Suprapubic skin (tissue), 4 donors: Measurements from ENCODE around the genes ZNF76, FANCE and SLC26A8.

DNA sequence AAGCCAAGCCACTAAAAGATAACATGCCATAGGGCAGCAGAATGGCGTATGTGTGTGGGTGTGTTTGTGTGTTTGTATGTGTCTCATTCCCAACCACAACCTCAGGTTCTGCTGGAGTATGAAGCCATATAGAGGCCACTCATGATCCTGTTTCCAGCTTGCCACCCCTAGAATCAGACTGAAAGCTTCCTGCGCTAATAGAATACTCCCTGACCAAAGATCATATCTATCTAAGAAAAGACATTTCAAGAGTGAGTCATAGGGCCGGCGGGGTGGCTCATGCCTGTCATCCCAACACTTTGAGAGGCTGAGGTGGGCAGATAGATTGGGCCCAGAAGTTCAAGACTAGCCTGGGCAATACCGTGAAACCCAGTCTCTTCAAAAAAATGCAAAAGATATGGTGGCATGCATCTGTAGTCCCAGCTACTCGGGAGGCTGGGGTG lies 11.9 kb upstream of the SNRPC start:
- PRO-cap = no peak
- RAMPAGE, long total RNA, 4 experiments = no peak in any of the 4 experiments

- PRO-cap = no peak
- RAMPAGE, long total RNA, 4 experiments = no peak in any of the 4 experiments
Observed at GRCh38 chr6:34777108-34777517, 14.8 kb upstream of the BLTP3A start.

- PRO-cap = no peak
- RAMPAGE, long total RNA, 4 experiments = no peak in any of the 4 experiments
Observed at GRCh38 chr6:35014253-35014941, 125.3 kb downstream of the ANKS1A start.

DNA sequence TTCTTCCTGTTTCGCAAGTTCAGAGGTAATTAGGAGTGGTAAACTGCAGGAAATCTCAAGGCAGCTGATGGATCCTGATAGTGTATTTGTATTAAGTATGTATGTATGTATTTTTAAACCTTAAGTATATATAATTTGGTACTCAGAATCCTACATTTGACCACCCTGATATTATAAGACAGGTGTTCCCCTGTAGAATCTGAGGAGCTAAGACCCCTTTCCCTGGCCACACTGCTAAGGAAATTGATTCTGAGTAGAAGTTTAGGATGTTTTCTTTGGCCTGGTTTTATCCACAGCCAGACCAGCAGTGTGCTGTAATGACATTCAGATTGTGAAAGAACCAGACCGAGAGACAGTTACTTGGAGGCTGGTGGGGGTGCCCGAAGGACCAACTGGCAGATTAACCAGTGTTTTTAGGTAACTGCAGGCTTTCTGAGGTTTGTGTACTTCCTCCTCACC lies 94.0 kb downstream of the TCP11 start:
- PRO-cap = no peak
- RAMPAGE, long total RNA, 4 experiments = no peak in any of the 4 experiments

- PRO-cap = bidirectional peak, plus-strand start at chr6:35259761, minus-strand start at chr6:35259437
- RAMPAGE, long total RNA, 4 experiments = start-site peak on the plus strand in 3 of 4 experiments, at chr6:35259468-35259790 at its widest, 19 to 28 reads per replicate; start-site peak on the minus strand in 2 of 4 experiments, at chr6:35259373-35259462 at its widest, 10 to 12 reads per replicate
Observed at GRCh38 chr6:35258813-35259878, at the start of gene ZNF76. ZNF76 (plus strand) TSS chr6:35259735.

GRCh38 chr6:35280804-35281345 lies 16.7 kb upstream of the DEF6 start:
- PRO-cap = no peak
- RAMPAGE, long total RNA, 4 experiments = start-site peak on the plus strand in 1 of 4 experiments, at chr6:35281105-35281175 at its widest, 23 reads per replicate

- PRO-cap = no peak
- RAMPAGE, long total RNA, 4 experiments = no peak in any of the 4 experiments
Observed at GRCh38 chr6:35299491-35300110, 2.0 kb downstream of the DEF6 start.

DNA sequence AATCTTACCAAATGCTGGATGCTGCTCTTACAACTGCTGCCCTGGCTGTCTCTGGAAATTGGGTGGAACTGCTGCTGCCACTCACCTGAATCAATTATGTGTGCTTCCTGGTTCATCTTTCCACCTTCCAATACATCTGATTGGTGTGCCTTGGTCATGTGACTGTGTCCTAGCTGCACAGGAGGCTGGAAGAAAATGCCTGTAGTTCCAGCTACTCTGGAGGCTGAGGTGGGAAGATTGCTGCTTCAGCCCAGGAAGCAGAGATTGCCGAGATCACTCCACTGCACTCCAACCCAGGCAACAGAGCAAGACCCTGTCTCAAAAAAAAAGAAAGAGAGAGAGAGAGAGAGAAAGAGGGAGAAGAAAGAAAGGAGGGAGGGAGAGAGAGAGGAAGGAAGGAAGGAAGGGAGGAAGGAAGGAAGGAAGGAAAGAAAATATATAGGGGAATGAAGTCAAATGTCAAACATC lies 14.2 kb upstream of the PPARD start:
- PRO-cap = no peak
- RAMPAGE, long total RNA, 4 experiments = start-site peak on the plus strand in 1 of 4 experiments, centred at position 198 of the sequence, 15 reads per replicate

- PRO-cap = no peak
- RAMPAGE, long total RNA, 4 experiments = no peak in any of the 4 experiments
Observed at GRCh38 chr6:35332240-35332398, 10.2 kb upstream of the PPARD start.

- PRO-cap = no peak
- RAMPAGE, long total RNA, 4 experiments = no peak in any of the 4 experiments
Observed at GRCh38 chr6:35332399-35332778, 10.0 kb upstream of the PPARD start.

DNA sequence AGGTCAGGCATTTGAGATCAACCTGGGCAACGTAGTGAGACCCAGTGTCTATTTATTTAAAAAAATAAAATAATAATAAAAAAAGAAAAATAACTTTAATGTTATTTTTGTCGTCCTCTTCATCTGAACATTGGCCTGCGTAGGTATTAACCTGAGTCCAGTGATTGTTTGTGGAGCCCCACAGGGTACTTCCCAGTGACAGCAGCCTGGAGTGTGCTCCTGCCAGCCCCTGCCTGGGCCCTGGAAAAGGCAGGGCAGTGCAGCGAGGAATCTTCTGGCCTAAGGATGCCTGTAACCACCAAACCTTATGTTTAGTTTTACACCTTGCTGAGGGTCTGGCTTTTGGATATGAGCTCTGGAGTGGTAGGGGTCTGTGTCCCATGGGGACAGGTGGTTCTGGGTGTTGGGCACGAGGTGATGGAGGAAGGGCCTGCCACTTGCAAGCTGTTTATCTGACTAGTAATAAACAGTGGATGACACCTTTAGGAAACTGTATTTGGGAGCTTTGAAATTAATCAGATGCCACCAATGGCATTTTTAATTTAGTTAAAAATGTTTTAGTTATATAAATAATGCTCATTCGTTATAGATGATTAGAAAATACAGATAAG lies 19.2 kb downstream of the PPARD start:
- PRO-cap = no peak
- RAMPAGE, long total RNA, 4 experiments = no peak in any of the 4 experiments

DNA sequence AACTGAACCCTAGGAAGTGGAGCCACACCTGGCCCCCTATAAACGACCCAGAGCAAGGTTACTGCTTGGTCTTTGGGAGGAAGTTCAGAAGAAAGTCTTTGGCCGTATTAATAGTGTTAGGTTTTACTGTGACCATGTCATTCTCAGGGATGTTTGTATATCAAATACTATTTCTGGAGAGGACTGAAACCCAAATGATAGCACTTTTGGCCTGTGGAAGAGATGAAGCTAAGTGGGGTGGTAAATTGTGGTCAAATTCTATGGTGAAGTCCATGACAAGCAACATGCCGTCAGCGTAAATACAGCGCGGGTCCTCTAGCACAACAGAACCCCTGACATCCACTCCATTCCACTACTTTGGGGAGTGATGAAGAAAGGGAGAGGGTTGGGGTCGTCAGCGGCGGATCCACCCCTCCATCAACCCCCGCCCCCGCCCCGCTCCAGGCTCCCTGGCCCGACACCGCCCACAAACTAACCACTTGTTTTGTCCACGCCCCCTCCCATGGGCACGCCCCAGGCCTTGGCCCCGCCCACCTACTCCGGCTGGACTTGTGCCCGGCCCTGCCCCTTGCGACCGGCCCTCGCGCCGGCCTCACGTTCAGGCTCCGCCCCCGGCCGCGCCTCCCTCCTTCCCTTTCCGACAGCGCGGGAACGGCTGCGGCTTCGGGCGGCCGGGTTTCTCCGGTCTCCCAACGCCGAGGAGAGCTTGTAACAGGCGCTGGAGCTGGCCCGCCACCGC lies at the start of gene FANCE:
Gene FANCE, plus strand, starts transcription at position 628 of the 739 bp plus-strand sequence.
- PRO-cap = bidirectional peak, plus-strand start at position 663 of the sequence, minus-strand start at position 447 of the sequence
- RAMPAGE, long total RNA, 4 experiments = no peak in any of the 4 experiments

- PRO-cap = no peak
- RAMPAGE, long total RNA, 4 experiments = no peak in any of the 4 experiments
Observed at GRCh38 chr6:35484483-35485369, 12.2 kb downstream of the TEAD3 start.

DNA sequence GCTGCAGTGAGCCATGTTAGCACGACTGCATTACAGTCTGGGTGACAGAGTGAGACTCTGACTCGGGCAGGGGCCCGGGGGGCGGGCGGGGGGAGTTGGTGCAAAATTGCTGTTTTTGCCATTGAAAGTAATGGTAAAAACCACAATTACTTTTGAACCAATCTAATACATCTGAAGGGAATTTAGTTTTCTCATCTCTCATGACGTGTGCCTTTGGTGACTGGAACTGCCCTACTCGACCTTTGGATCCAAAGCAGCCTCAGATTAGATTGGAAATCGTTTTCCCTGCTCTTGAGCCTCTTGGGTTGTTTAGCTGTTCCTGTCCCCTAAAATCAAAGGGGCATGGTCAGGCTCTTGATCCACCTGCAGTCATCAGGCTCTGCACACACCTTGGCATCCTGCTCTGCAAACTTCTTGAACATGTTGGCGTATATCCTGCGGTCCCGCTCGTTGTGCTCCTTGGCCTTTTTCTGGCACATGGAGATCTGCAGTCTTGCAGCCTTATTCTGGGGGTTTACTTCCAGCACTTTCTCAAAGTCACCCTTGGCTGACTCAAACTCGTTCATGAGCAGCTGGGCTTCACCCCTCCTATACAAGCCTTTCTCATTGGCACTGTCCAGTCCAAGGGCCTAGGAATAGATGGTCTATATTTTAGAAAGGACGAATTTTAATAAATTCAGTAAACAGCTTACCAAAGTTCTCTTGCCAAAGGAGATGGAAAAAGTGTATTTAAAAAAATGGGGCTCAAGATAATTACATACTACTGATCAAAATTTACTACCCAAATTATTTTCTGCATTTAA lies 64.1 kb upstream of the TULP1 start:
- PRO-cap = no peak
- RAMPAGE, long total RNA, 4 experiments = start-site peak on the minus strand in 1 of 4 experiments, centred at positions 449 to 572 of the sequence, 207 to 395 reads per replicate

DNA sequence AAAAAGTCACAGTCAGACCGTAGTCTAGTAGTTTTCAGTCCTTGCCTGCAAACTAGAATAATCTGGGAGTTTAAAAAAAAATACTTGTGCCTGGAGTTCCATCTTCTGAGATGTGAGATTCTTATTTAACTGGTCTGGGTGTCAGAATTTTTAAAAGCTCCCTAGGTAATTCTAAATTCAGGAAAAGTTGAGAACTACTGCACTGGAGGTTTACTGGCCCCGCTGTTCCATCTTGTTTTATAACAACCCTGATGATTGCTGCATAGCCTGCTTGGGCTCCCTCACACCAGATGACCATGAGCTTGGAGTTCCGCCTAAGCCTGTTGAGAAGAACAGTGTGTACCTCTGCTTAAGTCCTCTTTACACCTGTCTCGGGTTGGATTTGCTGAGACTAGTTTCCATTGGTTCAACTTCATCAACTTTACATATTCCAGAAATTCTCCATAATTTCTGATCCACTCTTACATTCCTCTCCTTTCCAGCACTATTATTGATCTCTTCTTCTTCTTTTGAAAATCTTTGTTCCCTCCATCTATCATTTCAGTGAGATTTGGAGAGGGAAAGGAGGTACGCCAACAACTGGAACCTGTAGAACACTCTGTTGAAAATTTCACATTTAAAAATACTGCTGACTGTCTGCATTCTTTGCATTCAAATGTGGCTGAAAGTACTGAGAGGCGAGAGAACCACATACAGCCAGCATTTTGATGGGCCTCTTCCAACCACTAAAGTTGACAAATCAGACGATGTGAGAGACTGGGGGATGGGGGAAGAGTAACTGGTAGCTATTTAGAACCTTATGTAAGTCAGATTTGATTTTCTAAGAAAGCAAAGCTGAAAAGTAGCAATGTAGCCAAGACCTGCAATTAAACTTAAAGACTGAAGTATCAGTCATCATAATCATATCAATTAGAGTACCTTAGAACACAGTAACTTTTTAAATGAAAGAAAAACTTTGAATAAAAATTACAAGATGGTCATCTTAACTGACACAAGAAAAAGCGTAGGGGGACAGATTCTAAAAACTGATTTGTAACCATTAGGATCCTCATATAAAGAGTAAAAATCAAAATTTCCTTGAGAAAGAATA lies 77.6 kb downstream of the FKBP5 start:
- PRO-cap = no peak
- RAMPAGE, long total RNA, 4 experiments = no peak in any of the 4 experiments

DNA sequence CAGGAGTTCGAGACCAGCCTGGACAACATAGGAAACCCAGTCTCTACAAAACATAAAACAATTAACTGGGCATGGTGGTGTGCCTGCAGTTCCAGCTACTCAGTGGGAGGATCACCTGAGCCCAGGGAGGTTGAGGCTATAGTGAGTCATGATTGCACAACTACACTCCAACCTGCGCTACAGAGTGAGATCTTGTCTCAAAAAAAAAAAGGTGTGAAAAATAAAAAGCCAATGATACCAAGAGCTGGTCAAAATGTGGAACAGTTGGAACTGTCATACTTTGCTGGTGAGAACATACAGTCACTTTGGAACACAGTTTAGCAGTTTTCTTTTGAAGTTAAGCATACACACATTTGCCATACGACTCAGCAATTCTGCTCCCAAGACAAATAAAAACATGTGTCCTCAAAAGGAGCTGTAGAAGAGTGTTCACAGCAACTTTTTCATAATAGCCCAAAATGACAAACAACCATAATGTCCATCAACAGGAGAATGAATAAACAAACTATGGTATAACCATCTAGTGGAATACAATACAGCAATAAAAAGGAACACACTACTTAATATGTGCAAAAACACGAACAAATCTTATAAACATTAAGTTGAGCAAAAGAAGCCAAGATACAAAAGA lies 21.7 kb upstream of the FKBP5 start:
- PRO-cap = no peak
- RAMPAGE, long total RNA, 4 experiments = no peak in any of the 4 experiments

GRCh38 chr6:35719195-35719436 lies 17.7 kb upstream of the ARMC12 start:
- PRO-cap = no peak
- RAMPAGE, long total RNA, 4 experiments = no peak in any of the 4 experiments

- PRO-cap = bidirectional peak, plus-strand start at chr6:35731562, minus-strand start at chr6:35731357
- RAMPAGE, long total RNA, 4 experiments = no peak in any of the 4 experiments
Observed at GRCh38 chr6:35731303-35731418, 5.7 kb upstream of the ARMC12 start.

DNA sequence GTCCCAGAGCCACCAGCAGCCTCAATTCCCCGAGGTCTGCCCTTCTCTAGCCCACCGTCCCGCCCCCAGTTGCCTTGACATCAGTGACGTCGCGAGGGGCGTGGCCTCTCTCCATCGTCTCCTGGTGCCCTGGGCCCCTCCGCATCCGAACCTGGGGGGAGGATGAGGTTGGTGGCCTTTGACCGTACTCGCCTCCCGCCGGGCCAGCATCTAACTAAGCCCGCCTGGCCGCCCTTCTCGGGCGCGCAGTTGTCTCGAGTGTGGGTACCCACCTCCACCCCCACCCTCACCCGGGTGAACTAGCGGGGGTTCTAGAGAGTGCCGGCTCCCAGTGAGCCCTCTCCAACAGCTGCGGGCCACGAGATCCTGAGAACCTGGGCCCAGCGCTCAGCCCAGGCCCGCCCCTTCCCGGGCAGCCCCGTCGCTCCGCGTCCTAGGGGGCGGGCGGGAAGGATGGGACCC lies 5.4 kb upstream of the ARMC12 start:
- PRO-cap = bidirectional peak, plus-strand start at position 144 of the sequence, minus-strand start outside the sequence; bidirectional peak, plus-strand start outside the sequence, minus-strand start at position 347 of the sequence
- RAMPAGE, long total RNA, 4 experiments = start-site peak on the plus strand in 2 of 4 experiments, centred at positions 156 to 163 of the sequence, 21 to 22 reads per replicate

- PRO-cap = no peak
- RAMPAGE, long total RNA, 4 experiments = no peak in any of the 4 experiments
Observed at GRCh38 chr6:36024086-36024901, at the start of gene SLC26A8. SLC26A8 (minus strand) TSS chr6:36024641.